ENCODE measurements around a stretch of chr4.

- PRO-cap, 2 experiments = peak in 2 of 2 experiments; most common plus-strand start chr4:145098509 (in 1); most common minus-strand start chr4:145098544 (in 1)
Measured at GRCh38 chr4:145098414-145099241, 517 bp downstream of the ABCE1 start.

- PRO-cap, 2 experiments = no peak in any of the 2 experiments
Measured at GRCh38 chr4:145150293-145151061, 29.9 kb downstream of the OTUD4 start.

DNA sequence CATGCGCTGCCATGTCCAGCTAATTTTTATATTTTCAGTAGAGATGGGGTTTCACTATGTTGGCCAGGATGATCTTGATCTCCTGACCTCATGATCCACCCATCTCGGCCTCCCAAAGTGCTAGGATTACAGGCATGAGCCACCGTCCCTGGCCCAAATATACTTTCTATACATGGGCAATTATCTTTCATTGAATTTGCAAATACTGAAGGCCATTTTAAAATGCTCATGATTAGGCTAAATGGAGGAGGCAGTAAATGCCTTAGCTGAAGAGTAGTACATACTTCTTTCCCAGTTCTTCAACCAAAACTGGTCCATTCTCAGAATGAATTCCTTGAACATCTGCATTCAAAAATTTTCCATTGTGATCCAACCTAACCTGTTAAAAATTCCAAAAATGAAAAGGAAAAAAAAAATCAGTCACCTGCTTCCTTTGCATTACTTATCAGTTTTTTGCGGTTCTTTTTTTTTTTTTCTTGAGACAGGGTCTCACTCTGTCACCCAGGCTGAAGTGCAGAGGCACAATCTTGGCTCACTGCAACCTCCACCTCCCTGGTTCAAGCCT is 28.1 kb downstream of the OTUD4 start:
- PRO-cap, 2 experiments = no peak in any of the 2 experiments

- PRO-cap, 2 experiments = no peak in any of the 2 experiments
Measured at GRCh38 chr4:145180095-145180391, 346 bp downstream of the OTUD4 start.

DNA sequence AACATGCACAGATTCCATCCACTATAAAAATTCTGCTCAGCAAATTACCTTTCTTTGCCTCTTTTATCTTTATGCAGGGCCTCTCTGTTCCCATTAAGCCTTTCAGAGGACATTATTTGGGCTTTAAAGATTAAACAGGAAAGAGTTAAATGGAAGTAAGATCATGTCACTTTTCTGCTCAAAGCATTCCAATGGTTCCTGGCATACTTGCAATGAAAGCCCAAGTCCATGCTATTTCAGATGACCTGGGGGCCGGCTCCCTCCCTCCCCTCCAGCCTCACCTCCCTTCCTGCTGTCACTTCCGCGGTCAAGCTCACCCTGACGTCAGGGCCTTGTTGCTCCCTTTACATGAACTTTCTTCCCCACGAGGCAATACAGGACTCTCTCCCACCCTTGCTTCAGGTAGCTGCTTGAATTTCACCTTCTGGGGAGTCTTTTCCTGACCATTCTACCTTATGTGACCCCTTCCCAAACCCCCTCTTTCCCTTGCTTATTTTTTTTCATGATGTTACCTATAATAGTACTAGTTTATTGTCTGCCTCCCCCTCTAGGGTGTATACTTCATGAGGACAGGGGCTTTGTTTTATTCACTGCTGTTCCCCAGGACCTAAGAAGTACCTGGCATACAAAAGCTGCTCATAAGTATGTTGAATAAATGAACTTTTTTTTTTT is 125.7 kb downstream of the C4orf51 start:
- PRO-cap, 2 experiments = no peak in any of the 2 experiments

- PRO-cap, 2 experiments = no peak in any of the 2 experiments
Measured at GRCh38 chr4:145984628-145984984, 46.0 kb upstream of the ZNF827 start.

DNA sequence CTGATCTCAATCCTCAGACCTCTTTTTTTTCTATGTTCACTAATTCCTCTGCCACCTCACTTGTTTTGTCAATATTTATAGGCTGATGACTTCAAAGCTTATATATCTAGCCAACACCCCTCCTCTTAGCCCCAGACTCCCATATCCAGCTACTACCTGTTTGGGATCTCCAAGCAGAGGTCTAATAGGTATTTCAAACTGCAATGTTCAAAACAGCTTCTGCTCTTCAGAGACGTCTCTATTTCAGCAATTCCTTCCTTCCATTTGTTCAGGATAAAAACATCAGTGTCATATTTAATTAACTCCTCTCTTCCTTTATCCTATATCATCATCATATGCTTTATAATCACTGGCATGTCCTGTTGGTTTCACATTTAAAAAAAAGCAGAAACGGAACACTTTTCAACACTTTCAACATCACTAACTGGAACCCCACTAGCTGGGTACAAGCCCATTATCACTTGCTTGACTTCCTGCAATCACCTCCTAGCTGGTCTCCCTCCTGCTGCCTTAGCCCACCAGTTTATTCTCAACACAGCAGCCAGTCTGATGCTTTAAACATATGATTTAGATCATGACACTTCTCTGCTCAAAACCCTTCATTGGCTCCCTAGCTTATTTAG is 116.5 kb upstream of the LSM6 start:
- PRO-cap, 2 experiments = no peak in any of the 2 experiments

- PRO-cap, 2 experiments = no peak in any of the 2 experiments
Measured at GRCh38 chr4:146237941-146238537, 23.7 kb downstream of the REELD1 start.

- PRO-cap, 2 experiments = no peak in any of the 2 experiments
Measured at GRCh38 chr4:147351628-147352040, 129.3 kb upstream of the EDNRA start.

GRCh38 chr4:147539577-147539972 is 58.7 kb downstream of the EDNRA start:
- PRO-cap, 2 experiments = no peak in any of the 2 experiments

DNA sequence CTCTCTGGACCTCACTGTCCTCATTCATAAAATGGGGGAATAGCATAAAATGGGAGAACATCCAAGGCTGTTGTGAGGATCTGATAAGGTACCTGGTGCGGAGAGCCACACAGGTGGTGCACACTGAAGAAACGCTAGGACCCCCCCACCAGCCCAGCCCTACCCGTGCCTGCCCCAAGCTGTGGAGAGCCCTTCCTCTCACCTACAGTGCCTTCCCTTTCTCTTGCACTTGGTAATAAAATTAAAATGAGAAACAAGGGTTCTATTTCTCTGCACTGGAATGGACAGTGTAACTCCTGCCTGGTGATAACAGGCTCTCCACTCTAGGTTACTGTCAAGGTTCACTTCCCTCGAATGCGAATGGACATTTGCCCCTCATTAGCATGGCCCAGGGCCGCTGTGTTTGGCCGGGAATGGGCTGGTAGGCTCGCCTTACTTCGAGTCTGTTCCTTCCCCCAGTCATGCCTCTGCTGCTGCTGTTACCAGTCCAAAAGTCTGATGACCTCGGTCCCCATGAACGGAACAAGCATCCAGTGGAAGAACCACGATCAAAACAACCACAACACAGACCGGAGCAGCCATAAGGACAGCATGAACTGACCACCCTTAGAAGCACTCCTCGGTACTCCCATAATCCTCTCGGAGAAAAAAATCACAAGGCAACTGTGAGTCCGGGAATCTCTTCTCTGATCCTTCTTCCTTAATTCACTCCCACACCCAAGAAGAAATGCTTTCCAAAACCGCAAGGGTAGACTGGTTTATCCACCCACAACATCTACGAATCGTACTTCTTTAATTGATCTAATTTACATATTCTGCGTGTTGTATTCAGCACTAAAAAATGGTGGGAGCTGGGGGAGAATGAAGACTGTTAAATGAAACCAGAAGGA is 61.4 kb downstream of the EDNRA start:
- PRO-cap, 2 experiments = no peak in any of the 2 experiments

GRCh38 chr4:147636745-147637524 is 19.7 kb downstream of the TMEM184C start:
- PRO-cap, 2 experiments = no peak in any of the 2 experiments

DNA sequence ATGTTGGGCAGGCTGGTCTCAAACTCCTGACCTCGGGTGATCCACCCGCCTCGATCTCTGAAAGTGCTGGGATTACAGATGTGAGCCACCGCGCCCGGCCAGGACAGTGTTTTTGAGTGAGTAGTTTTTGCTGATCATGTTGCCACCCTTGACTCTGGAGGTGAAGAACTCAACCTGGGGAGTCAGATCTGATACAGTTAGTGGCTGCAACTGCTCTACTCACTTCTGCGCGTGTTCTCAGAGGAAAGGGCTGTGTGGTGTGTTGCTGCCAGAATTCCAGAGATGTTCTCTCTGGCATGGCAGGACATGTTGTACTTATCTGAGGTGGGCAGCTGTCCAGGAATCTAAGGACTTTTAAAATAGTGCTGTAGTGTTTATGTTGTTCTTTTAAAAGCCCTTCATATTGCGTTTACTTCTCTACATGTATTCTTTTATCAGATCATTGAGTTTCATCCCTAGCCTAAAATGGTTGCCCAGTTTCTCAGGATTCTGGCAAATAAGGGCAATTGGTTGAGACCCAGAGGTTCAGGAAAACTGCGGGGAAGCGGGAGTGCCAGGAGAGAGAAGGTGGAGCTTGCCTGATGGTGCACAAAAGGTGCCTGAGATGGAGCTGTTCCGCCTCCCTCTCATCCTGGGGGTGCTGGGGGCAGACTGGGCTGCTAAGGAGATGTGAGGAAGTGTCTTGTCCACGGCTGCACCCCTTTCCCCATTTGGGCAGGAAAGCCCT is 97.7 kb downstream of the ARHGAP10 start:
- PRO-cap, 2 experiments = no peak in any of the 2 experiments

DNA sequence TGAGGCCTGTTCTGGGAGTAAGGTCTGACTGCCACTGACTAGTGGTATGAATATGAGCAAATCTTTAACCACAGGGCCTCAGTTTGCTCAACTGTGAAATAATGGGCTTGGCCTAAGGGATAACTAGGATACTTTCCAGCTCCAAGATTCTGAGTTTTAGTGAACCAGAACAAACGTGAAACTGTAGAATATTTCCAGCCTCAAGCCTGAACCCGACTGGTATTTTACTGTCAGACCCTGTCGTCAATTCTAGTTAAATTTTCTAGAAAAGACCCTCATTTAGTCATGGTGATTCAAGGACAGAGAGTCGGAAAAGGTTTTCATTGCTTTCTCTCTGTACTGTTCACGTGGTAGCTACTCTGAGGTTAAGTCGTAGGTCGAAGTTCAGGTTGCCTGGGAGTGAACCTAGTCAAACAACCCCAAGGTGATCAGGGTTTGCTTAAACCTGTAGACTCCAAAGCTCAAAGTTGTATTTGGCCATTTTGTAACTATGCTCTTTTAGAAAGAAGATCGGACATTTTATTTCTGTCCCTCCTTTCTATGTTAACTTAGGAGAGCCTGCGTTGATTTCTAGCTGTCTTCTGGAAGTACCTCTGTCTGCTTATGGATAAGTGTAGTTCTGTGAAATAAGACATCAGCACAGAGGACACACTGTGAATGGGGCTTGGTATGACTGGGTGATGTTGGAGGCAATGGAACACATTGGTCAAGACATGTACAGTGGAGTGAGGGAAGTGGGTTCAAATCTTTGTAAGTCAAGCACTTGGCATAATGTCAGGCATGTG is 283.6 kb downstream of the ARHGAP10 start:
- PRO-cap, 2 experiments = no peak in any of the 2 experiments

DNA sequence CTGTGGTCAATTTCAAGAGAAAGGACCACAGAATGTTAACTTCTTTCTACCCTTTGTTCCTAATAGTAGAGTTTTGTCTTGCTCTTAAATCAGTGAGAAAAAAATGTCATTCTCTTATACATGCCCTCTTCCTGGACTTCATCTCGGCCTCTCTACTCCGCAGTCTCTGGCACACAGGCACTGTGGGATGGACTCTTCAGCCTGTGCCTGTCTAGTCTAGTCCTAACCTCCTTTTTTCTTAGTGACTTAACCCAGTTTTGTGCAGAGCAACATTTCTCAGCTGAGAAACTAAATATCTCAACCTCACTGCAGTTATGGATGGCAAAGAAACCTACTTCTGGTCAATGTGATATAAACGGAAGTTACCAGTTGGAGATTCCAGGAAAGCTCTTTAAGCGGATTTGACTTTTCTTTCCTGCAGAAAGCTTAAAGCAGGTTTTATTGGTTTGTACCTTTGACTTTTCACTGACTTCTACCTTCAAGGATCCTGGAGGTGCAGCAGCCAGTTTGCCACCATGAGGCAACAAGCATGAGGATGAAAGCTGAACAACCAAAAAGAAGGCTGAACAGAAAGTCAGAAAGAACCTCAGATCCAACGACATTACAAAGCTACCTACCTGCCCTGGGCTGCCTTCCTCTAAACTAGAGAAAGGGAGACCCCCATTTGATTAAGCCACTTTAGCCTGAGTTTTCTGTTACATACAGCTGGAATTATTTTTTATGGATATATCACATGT is 55.3 kb downstream of the NR3C2 start:
- PRO-cap, 2 experiments = no peak in any of the 2 experiments

DNA sequence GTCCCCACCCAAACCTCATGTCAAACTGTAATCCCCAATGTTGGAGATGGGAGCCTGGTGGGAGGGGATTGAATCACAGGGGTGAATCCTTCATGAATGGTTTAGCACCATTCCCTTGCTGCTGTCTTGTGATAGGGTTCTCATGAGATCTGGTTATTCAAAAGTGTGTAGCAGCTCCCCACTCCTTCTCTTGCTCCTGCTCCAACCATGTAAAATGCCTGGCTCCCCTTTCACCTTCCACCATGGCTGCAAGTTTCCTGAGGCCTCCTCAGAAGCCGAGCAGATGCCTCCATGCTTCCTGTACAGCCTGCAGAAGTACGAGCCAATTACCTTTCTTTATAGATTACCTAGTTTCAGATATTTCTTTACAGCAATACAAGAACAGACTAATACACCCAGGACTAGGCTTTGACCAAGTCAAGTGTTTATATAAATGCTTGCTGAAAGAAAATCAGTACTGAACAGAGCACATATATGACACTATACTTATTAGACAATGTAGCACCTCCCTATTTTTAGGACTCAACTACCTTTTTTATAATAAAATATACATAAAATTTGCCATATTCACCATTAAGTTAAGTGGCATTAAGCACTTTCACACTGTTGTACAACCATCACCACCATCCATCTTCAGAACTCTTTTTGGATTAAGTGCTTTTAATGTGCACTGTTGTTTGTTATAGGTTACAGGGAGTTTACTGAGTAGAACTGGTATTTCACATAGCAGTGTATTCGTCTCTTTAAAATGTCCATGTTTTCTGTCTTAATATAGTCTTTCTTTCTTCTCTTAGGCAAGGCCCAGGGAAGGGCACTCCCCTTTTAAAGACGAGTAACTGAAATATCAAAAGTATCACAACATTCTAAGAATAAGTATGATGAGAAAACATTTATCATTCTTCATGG is 21.3 kb downstream of the NR3C2 start:
- PRO-cap, 2 experiments = no peak in any of the 2 experiments

- PRO-cap, 2 experiments = peak in 2 of 2 experiments; most common plus-strand start chr4:148444111 (in 2); most common minus-strand start chr4:148444096 (in 2)
Measured at GRCh38 chr4:148443616-148444280, 1.5 kb upstream of the NR3C2 start.

- PRO-cap, 2 experiments = no peak in any of the 2 experiments
Measured at GRCh38 chr4:150173884-150174461, 95.7 kb downstream of the DCLK2 start.

DNA sequence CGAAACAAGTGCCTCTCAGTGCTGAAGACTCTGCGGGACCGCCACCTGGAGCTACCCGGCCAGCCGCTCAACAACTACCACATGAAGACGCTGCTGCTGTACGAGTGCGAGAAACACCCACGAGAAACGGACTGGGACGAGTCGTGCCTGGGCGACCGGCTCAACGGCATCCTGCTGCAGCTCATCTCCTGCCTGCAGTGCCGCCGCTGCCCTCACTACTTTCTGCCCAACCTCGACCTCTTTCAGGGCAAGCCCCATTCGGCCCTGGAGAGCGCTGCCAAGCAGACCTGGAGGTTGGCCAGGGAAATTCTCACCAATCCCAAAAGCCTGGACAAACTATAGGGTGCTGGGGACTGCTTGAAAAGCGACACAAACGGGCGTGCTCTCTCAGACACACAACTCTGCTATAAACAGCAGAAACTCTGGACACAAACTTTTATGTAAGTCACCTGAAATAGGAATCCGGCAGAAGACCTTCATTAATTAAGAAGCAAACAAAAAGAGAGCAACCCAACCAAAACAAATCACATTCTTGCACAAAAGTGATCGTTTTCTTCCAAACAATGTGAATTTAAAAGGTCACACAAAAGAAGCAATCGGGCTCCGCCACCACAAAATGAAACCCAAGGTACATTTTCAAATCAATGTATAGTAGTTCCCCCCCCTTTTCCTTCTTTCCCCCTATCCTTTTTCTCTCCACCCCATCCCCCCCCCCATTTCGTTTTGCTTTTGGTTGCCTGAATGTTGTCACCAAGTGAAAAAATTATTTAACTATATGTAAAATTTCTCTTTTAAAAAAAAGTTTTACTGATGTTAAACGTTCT is 2.0 kb downstream of the MAB21L2 start:
- PRO-cap, 2 experiments = no peak in any of the 2 experiments

GRCh38 chr4:150828079-150828704 is 186.9 kb downstream of the LRBA start:
- PRO-cap, 2 experiments = peak in 2 of 2 experiments; most common plus-strand start chr4:150828440 (in 2); most common minus-strand start chr4:150828289 (in 2)

Measured in cytotoxic T cell (primary cell).